Temporal lobe (tissue), 2 donors: ENCODE measurements around the genes IGFBP2 and CXCR2.

- RAMPAGE, long total RNA = no peak
Measured at GRCh38 chr2:216571743-216571965, 61.6 kb upstream of the IGFBP2 start.

DNA sequence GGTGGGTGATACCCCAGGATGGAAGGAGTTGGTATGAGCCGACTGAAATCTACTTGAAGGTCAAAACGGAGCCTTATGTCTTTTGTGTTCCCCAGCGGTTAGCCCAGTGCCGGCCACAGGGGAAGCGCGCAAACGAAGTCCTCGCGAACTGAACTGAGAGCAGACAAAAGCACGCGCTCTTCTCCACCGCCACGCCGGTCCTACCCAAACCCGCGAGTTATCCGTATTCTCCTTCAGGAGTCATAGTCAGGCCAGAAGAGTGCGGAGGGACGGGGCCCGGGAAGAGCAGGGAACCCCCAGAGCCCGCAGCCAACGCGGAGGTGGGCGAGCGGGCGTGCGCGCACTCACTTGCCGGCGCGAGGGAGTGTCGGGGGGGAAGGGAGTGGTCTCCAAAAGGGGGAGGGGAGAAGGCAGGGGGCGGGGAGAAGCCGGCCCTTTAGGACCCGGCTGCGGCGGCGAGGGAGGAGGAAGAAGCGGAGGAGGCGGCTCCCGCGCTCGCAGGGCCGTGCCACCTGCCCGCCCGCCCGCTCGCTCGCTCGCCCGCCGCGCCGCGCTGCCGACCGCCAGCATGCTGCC is at the start of gene IGFBP2:
Gene IGFBP2, plus strand, starts transcription at position 465 of the 576 bp plus-strand sequence.
- RAMPAGE, long total RNA = no peak

GRCh38 chr2:216637051-216637497 is 3.9 kb downstream of the IGFBP2 start:
- RAMPAGE, long total RNA = no peak

GRCh38 chr2:216643619-216644727 is 10.8 kb downstream of the IGFBP2 start:
- RAMPAGE, long total RNA = no peak

- RAMPAGE, long total RNA = no peak
Measured at GRCh38 chr2:216802641-216803305, 57.1 kb downstream of the TNP1 start.

GRCh38 chr2:216829715-216829899 is 30.3 kb downstream of the TNP1 start:
- RAMPAGE, long total RNA = no peak

GRCh38 chr2:216933799-216934244 is 74.0 kb upstream of the TNP1 start:
- RAMPAGE, long total RNA = no peak

DNA sequence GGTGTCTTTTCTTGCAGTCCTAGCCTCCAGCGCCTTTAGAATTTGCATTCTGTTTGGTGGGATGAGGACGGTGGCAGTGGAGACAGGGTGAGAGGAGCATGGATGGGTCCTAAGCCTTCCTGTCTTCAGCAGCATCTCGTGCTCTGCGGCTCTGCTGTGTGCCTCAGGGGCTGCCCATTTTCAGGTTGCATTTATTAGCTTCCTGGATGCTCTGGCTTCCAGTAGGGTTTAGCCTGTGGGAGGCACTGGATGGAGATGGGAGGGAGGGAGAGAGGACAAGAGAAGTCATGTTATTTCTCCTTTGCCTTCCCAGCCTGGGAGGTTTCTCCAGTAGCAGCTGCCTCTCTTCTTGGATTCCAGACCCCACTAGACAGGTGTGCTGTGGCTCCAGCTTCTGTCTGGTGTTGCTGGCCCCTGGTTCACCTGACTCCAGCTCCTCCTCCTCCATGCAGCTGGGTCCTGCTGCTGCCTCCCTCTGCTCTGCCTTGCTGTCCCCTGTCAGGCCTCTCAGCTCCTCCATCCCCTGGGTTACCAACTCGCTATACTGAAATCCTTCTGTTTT is 188.8 kb upstream of the TNP1 start:
- RAMPAGE, long total RNA = no peak

- RAMPAGE, long total RNA = no peak
Measured at GRCh38 chr2:217361095-217361406, 501.2 kb upstream of the TNP1 start.

DNA sequence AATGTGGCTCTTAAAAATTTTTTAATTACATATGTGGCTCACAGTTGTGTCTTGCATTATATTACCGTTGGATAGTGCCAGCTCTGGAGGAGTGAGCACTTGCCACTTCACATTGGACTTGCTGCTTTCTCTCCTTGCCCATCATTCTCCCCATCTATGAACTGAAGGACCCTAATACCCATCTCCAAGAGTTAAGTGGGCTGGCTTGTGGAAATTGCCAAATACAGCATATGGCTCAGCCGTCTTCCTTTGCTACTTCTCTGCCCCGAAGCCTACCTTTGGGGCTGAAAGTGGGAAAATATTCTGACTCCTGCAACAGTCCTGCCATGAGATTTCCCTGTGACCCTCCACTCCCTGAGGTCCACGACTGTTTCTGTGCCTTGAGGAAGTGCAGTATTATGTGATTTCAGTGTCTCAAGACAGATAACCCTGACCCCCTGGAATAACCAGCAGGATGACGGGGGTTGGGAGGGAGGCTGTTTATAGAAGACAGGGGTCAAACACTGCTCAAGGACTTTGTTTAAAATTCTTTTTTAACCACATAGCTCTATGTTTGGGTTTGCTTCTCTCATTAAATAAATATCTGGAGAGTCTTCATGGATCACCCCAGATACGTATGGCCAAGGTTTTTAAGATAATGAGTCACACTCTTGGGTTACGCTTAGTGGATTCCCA is 523.6 kb upstream of the TNP1 start:
- RAMPAGE, long total RNA = no peak

DNA sequence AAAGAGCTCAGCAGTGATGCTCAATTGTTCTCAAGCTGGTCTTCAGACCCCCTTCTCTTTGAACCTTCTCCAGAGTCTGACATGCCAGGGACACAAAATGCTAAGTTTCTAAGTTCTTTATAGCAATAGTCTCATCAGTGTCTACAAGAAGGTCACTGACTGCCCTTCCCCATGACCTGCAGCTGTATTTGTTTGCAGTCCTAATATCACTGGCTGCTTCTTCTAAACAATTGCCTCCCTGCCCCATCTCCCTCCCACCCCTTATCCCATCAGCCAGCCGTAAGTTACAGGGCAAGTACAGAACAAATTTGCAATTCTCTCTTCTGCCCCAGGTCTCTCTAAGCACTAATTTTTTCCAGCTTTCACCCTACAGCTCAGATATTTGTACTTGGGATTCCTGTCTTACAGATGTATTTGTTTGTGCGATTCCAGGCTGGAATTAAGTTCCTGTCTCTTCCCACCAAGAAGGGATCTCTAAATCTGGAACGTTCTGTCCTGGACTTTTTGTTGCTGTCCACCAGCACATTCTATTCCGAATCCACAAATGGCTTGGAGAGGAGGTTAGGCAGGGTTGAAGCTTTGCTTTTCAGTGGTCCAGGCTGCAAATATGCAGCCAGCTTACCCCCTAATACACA is 315.2 kb downstream of the TNS1 start:
- RAMPAGE, long total RNA = no peak

GRCh38 chr2:217853398-217854162 is 149.2 kb downstream of the TNS1 start:
- RAMPAGE, long total RNA = no peak

- RAMPAGE, long total RNA = no peak
Measured at GRCh38 chr2:217863004-217863366, 139.8 kb downstream of the TNS1 start.

GRCh38 chr2:217935097-217935451 is 67.7 kb downstream of the TNS1 start:
- RAMPAGE, long total RNA = no peak

- RAMPAGE, long total RNA = no peak
Measured at GRCh38 chr2:217935452-217935921, 67.3 kb downstream of the TNS1 start.

- RAMPAGE, long total RNA = no peak
Measured at GRCh38 chr2:217953653-217954073, 49.1 kb downstream of the TNS1 start.

DNA sequence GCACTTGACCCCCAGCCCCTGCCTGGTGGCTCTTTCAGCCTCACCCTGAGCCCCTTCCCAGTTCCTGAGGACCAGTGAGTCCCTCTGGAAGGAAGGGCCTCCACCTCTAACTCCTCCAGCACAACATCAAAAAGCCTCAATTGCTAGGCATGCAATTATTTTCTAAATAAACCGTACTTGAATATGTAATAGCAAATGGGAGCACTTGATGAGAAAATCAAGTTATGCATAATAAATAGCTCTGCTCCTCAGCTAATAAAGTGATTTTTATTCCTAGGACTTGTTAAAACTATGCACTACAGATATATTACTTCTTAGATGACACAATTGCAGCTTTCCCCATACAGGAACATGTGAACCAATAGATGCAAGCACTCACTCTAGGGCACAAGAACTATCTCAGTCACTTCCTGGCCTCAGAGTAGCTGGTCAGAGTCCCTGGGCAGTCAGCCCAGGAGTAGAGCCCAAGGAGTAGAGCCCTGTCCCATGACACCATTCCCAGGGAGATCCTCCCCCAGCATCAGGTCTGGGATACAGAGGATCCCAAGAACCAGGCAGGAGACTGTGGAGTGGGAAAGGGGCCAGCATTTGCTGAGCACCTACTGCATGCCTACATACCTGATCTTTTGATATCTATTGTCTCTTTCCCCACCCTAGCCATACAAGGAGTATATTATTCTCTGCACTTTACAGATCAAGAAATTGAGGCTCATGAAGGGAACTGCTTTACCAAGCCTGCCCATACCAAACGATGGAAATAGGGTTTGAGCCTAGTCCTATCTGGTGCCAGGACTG is 2.7 kb downstream of the TNS1 start:
- RAMPAGE, long total RNA = no peak

GRCh38 chr2:218031488-218032051 is 28.8 kb upstream of the TNS1 start:
- RAMPAGE, long total RNA = no peak

DNA sequence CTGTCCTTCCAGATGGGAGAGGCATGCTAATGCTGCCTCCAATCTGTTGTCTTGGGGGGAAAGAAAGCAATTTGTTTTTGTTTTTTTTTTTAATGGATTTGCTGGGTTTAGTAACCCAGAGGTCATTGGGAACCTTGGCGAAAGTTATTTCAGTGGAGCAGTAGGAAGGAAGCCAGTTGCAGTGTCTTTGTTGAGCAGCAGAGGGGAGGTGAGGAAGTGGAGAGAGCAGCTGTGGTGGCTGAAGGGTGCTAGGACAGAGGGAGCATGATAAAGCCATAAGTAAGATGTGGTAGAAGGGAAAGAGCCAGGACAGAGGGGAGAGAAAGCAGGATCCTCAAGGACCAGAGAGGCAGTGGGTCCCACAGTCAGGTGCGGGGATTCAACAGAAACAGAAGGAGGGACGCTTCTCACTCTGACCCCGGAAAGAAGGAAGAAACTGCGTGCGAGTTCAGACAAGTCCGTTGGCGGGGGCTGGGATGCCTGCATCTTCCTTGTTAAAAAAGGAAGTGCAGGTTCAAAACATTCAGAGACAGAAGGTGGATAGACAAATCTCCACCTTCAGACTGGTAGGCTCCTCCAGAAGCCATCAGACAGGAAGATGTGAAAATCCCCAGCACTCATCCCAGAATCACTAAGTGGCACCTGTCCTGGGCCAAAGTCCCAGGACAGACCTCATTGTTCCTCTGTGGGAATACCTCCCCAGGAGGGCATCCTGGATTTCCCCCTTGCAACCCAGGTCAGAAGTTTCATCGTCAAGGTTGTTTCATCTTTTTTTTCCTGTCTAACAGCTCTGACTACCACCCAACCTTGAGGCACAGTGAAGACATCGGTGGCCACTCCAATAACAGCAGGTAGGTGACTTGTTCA is at the start of gene CXCR2:
Gene CXCR2, plus strand, starts transcription at position 526 of the 867 bp plus-strand sequence.
- RAMPAGE, long total RNA = no peak

GRCh38 chr2:218219293-218219544 is 2.2 kb downstream of the ARPC2 start:
- RAMPAGE, long total RNA = no peak